Camera-type eye (tissue), 1 donor: ENCODE measurements around a stretch of chr6.

DNA sequence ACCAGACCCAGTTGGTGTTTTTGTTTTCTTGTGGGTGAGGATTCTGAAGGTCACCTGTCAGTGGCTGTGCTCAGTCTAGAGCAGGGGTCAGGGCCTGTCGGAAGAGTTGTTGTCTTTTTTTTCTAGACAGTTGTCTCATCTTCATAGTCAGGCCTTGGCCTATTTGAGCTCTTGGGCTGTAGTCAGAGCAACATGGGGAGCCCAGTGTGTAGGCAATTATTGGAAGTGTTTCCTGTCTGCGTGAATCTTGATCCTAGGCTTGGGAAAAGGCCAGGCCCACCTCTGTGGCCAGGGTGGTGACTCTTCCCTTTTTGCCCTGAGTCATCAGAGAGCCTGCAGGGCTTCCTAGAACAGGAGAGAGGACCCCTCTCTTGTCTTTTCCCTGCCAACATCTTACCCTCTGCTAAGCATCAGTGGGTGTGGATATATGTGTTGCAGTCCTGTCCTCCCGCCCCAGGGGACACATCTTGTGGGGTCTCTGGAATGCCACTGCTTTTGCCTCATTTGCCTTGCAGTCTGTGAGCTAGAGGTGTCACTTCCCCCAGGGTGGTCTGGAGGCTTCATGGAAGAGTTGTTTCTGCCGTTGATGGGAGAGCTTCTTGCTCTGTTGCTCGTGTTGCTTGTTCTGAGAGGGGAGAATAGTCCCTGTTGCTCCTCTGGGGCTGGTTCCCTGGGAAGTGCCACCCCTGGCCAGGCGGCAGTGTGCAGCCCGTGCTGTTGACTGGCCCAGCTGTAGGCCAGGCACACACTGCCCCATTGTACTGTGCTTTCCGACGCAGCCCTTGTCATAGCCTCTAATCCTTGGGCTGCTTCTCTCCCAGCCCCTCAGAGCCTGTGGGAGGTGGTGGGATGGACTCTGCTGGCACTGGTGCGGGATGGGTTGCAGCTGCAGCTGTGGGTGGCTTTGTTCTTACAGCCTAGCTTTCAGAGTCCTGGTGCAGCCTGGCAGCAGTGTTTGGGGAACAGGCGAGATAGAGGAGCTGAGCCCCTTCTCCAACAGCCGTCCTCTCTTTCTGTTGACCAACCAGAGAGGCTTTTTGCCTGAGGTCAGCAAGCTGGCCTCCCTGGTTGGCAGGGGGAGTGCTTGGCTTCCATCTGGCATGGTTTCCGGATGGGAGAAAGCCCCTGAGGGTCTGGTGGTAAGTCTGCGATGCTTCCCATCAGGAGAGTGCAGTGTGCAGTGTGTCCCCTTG lies 11.7 kb downstream of the TJAP1 start:
- RAMPAGE, long total RNA, result no peak

DNA sequence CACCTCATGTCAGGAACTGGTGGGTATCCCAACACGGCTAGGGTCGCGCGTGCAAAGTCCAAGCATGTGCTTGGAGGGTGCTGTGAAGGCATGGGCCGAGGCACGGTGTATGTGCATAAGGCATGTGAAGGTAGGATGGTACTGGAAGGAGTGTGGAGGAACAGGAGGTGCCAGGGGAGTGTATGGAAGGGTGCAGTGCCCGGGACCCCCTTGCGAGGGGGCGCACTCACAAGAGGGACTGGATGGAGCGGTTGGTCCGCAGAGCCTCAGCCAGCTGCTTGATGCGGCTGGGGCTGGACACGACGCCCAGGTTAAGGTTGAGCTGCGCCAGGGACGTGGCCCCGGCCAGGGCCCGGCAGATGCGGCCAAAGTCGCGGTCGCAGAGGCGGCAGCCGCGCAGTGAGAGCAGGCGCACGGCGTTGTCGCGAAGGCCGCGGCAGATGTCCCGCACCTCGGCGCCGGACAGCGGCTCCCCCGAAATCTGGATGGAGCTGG lies 815 bp downstream of the LRRC73 start:
- RAMPAGE, long total RNA, result no peak

DNA sequence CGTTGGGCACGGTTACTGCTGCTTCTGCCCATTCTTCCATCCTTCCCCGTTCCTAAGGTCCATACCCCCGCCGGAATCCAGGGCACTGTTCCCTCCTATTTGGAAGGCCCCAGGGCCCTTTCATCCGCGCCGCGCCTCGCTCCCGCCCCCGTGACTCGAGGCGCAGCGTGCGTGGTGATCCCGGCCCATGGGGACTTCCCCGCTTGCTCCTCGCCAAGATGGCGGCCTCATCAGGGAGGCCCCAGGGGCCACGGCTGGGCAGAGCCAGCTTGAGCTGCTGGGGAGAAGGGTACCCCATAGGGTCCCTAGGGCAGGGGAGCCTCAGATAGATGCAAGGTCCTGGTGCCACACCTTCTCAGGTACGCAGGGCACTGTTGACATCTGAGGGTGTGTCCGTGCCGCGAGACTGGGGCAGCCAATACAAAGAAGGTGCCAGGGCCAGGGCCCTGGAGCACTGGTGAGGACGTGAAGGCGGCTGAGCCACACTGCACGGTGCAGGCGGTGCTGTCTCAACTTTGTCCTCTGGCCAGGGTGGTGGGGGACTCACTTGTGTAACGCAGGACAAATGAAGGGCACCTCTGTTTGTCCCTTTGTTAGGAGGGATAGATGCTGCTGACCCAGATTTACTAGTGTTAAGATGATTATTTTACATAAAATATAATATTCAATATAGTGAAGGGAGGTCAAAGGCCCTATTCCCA lies 596 bp upstream of the LRRC73 start:
- RAMPAGE, long total RNA, result no peak

DNA sequence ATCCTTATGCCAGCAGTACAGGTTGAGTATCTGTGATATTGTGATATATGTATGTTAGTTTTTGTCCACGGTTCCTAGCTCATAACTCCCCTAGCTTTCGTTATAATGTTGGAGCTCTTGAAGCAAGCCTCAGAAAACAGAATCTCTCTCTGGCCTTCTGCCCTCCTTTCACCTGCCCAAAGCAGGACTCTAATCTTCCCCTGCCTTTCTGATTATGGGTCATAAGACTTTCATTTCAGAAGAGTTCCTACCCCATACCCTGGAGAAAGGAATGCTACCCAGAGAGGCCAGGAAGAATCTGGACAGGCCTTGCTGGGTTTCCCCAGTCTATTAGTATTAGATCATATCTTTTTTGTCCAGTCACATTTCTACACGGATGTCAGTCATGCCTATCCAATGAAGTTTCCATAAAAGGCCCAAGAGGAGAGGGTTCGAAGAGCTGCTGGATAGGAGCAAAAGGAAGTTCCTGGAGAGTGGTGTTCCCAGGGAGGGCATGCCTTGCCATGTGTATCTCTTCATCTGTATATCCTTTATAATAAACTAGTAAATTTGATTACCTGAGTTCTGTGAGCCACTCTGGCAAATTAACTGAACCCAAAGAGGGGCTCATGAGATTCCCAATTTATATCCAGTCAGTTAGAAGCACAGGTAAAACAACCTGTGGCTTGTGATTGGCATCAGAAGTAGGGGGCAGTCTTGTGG lies 3.2 kb downstream of the POLH start:
- RAMPAGE, long total RNA, result no peak

- RAMPAGE, long total RNA, result no peak
These were observed 10.6 kb upstream of the VEGFA start for GRCh38 chr6:43759483-43759682.

- RAMPAGE, long total RNA, result no peak
These were observed 3.0 kb upstream of the VEGFA start for GRCh38 chr6:43766775-43767661.

- RAMPAGE, long total RNA, result no peak
These were observed 1.9 kb upstream of the VEGFA start for GRCh38 chr6:43768104-43768545.

DNA sequence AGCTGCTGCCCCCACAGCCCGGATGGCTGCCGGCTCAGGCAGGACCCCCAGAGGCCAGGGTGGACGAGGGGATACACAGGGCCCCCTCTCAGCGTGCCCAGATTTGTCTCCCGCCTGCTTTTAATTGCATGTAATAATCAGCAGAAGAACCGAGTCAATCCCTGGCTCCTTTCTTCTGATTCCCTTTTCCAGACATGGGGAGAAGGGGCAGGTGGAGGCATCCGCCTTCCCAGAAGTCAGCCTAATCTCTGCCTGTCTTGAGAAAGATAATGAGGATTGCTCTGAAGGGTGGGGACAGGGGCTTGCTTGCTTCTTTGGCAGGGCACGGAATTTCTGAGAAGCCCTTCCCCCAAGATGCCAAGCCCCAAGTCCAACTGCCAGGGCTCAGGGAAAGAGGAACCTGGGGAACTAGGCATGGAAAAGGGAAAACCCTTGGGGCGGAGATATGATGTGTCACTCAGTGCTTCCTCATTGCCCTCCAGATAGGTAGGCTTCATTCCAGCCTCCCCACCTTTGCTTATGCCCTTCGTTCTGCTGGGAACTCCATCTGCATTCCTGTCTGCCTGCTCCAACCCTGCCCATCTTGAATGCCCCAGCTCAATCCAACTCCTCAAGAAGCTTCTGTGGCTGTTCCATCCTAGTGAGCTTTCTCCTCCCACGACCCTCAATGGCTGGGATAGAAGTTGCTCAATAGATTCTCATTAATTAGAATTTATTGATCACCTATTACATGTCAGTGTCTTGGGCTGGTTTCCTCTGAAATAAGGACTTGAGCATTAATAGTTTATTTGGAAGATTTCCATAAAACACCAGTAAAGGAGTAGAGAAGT lies 61.1 kb downstream of the VEGFA start:
- RAMPAGE, long total RNA, result no peak

GRCh38 chr6:43872135-43872334 lies 102.0 kb downstream of the VEGFA start:
- RAMPAGE, long total RNA, result no peak

DNA sequence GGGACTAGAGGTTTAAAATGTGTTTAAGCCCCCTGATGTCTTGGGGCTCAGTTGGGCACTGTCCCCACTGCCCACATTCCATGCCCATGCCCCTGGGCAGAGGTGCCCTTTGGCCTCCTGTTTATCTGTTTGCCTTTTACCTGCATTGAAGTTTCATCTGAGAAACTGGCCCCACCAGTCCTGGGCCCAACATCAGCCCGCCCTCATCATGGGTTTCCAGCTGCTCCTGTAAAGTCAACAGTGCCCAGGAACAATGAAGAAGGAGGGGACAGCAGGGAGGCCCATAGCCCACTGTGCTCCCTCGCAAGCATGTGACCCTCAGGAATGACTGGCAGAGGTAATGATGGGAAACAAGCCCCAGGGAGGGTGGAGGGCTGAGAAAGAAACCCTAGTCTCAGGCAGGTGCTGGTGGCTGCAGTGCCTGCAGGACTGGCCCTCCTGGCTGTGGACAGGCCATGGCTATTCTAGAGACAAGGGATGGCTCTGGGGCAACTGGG lies 104.3 kb downstream of the VEGFA start:
- RAMPAGE, long total RNA, result no peak

DNA sequence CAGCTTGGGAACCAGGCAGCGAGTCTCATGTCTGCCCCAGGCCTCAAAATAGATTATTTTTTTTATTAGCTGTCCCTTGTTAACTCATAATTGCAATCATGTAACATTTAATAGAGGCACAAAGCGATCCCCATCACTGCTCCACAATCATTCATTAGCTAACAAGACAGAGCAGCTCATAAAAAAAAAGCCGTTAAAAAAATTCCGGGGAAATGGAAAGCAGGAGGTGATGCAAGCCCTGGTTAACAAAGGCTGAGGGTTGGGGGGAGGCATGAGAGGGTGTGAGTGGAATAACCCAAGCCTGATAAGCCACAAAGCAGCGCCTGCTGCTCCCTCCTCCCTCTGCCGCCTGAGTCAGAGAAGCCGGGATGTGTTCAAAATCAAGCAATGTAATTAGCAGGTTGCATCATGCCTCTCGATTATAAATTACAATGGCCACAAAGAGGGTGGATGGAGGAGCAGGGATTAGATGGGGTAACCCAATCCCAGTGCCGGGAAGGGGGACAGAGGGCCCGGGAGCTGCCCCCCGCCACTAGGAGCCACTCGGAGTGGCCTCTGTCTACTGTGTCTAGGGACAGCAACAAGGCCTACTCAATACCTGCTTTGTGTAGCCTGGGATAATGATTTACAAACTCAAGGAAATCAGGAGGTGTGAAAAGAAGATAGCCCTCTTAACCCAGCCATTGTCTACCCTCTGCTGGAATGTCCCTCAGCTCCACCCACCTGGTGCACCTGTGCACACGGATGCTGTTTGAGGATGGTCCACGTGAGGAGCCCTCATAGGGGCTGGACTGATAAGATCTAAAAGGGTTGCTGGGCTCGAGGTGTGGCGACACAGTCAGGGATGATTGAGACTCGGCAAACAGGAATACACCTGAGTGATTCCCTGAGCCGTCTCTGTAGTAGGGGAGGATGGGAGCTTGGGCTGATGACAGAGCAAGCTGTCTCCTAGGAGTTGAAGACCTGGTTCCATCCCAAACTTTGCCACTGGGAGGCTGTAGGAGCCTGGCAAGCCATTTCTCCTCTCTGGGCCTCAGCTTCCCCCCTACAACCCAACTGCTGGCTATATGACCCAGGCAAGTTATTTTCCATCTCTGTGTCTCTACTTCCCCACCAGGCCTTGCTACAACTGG lies 156.9 kb downstream of the VEGFA start:
- RAMPAGE, long total RNA, result no peak

DNA sequence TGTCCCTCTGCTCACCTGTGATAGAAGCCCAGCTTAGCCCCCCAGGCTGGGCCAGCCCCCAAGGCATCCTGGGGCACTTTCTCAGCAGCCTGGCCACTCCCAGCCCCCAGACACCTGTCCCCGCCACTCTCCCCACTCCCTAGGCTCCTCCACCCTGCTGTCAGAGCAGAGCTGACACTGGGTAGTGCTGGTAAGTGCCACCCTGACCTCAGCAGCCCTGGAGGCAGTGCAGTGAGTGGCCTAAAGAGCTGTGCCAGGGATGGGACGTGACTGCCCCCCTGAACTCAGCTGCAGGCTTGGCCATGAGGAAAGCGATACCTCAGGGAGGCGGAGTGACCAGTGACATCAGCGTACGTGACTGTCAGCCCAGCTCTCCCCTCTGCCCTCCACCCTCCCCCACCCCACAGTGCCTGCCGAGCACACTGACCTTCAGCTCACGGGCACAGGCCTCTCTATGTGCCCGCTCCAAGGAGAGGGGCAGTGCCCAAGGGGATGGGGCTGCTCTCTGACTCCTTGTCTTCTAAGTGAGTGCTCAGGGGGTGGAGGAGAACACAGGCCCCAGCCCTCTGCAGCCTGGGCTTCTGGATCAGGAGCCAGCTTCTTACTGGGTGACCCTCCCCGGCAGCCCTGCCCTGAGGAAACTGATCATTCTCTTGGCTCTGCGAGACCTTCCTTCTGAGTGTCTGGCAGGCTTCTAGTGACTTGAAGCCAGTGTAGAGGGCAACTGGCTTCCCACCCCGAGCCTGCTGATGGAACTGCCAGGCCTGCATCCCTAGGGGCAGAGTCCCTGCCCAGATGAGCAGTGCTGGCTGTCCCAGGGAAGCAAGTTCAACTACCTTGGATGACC lies 172.7 kb downstream of the MRPL14 start:
- RAMPAGE, long total RNA, result no peak

GRCh38 chr6:44043598-44044636 lies 83.3 kb downstream of the MRPL14 start:
- RAMPAGE, long total RNA, result no peak

GRCh38 chr6:44052711-44053193 lies 74.5 kb downstream of the MRPL14 start:
- RAMPAGE, long total RNA, result no peak

DNA sequence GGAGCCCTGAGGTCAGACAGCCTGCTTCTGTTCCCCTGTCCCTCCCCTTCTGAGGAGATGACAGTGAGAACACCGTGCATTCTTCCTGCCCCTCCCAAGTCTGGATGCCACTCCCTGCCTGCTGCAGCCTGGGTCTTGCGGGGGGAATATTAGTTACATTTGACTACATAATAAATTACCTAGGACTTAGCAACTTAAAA lies 11.3 kb downstream of the CAPN11 start:
- RAMPAGE, long total RNA, result no peak

- RAMPAGE, long total RNA, result no peak
These were observed 6.0 kb downstream of the SLC29A1 start for GRCh38 chr6:44229173-44230002.

DNA sequence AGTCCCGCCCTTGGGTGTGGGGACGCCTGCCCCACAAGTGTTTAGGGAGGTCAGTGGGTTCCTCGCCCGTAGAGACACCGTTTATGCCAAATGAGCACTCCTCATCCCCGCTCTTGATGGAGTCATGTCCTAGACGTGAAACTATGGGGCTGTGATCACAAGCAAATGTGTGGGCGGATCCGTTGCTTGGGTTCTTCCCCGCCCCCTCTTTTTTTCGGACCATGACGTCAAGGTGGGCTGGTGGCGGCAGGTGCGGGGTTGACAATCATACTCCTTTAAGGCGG lies 211 bp upstream of the HSP90AB1 start:
- RAMPAGE, long total RNA, result no peak

GRCh38 chr6:44249016-44249927 lies 2.4 kb downstream of the HSP90AB1 start:
- RAMPAGE, long total RNA, result start-site peak on the plus strand at chr6:44249683-44249828, 554 reads

DNA sequence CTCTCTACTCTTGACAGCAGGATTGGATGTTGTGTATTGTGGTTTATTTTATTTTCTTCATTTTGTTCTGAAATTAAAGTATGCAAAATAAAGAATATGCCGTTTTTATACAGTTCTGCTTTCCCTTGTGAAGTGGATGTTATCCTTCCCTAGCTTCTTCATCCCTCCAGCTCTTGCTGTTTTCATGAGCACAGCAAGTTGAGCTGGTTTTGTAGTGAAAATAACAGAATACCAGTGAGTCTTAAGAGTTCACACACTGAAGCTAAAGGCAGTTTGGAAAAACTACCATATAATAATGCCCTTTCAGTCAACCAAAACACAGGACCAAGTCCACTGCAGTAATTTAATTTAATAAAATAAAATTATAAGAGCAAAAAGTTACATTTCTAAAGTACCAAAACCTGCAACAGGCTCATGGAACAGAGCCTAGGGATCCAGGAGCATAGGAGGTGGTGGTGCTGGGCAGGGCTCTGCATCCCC lies 3.5 kb downstream of the SLC35B2 start:
- RAMPAGE, long total RNA, result no peak

DNA sequence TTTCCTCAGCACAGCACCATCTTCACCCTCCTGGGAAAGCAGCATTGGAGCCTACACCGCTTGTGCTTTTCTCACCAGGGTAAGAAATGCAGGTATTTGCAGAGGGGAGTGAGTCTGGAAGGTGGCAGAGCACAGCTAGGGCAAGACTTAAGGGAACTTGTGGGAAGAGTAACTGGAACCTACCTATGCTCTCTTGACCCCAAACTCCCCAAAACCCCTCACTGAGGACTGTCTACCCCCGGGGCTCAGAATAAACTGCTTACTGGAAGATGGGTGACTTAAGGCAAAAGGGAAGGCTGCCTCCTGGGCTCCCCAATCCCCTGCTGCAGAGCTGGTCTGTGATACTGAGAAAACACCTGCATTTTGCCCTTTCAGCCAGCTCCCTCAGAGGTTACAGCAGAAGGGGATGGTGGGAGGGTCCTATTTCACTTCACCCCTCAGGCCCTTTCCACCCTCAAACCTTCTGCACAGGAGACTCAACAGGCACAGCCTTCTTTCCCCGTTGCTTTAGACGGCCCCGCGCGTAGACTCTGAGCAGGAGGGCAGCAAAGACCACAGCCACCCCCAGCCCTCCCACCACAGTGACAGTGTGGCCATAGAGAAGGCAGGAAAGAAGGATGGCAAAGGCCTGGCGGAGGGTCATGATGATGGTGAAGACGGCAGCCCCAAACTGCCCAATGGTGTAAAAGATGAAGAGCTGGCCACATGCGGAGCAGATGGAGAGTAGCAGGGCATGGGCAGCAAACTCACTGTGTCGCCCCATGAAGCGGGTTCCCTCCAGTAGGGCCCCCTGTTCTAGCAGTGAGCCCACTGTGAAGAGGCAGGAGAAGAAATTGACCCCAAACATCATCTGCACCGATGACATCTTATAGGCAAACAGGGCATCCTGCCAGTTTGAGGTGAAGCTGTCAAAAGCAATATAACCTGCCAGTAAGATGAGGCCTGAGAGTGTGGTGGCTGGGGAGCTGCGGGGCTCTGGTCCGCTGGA lies 2.8 kb downstream of the SLC35B2 start:
- RAMPAGE, long total RNA, result no peak